A549 (cell line): ENCODE measurements around the genes TEX10 and OR13C3.

DNA sequence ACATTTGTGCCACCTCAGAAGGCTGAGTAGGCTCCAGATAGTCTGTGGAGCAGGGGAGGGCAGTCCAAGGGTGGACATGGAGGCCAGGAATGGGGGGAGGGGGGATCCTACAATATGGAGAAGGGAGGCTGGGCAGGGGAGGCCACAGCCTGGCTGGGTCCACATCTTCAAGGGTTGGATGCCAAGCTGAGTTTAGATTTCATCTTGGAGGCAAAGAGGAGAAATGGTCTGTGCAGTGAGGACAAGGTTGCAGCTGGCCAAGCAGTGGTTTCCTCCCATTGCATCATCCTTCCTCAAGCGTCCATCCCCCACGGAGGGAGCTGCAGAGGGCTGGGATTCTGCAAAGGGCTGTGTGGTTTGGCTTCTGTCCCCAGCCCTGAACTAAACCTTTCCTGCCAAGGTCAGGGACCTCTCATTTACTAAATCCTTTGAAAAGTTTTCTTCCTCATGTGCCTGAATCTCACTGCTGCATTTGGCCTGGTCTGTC is 60.2 kb downstream of the GALNT12 start:
- PRO-cap = no peak
CAGE:
- cytosol, long polyA plus RNA = no peak
- long polyA plus RNA = no peak
- nucleus, long polyA plus RNA = no peak

DNA sequence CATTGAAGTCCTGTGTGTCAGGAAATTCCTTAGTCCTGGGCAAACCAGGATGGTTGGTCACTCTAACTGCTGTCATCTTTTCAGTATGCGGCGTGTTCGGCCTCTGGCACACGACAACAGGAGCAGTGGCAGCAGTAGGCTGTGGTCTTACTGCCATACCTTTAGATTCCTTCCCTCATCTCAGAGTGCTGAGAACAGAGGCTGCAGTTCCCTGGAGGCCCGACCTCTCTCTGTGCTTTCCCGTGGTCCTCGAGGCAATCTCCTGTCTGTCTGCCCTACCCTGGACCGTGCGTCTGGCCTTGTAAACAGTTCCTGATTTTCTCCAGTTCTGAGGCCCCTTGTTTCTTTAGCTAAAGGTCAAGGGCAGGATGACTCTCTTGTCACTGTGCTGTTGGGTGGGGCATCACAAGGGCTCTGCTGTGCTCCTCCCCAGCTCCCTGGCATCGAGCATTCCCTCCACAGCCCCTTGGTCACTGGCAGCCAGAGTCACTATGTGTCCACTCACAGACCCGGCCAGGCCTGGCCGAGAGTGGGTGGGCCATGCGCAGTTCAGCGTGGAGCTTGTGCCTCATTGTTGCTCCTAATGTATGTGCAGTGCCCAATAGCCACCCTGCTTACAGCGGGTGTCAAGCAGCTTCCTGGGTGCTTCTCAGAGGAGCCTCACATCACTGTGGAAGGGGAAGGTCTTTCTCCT is 18.5 kb upstream of the COL15A1 start:
- PRO-cap = no peak
CAGE:
- cytosol, long polyA plus RNA = no peak
- long polyA plus RNA = no peak
- nucleus, long polyA plus RNA = no peak

DNA sequence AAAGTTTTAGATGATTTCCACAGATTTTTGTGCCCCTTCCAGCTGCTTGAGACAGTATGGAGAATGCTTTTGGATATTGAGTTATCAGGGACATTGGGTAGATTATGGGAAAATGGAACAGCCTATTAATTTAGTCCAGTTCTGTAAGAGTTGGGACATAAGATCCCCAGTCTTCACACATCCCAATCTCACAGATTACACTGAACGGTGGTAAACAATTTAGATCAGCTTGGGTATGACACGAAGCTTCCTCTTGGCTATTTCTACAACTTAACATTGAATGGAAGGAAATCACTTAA is 3.6 kb upstream of the COL15A1 start:
- PRO-cap = no peak
CAGE:
- cytosol, long polyA plus RNA = no peak
- long polyA plus RNA = no peak
- nucleus, long polyA plus RNA = no peak

- PRO-cap = no peak
CAGE:
- cytosol, long polyA plus RNA = no peak
- long polyA plus RNA = no peak
- nucleus, long polyA plus RNA = no peak
Measured at GRCh38 chr9:98973453-98974093, 29.9 kb downstream of the COL15A1 start.

DNA sequence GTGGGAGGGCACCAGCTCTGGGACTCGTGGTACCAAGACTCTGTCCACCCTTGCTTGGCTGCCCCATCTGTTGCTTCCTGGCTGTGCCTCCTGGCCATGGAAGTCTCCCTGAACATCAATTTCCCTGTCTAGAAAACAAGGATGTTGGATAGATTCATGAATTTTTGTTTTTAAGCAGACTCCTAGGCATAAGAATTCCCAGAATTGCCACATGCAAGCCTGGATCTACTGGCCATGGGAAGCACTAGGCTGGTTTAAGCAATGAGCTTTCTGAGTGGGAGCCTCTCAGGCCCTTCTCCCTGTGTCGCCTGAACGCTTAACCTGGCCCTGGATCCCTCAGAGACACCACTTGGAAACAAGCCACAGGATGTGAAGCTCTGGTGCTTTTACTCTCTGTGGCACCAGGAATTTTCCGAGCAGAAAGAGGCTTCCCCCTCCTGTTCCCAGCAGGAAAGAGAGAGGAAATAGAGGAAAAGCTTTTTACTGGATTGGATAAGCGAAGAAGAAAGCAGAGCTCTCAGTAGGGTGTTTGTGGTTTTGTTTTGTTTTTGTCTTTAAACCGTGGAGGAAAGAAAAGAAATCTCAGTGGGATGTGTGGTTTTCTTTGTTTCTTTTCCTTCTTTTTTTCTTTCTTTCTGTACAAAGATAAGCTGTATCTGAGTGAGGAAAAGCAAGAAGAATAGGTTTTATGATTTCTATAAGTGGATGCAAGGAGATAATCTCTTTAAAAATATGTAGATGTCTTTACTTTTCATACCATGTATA is 34.5 kb downstream of the COL15A1 start:
- PRO-cap = no peak
CAGE:
- cytosol, long polyA plus RNA = no peak
- long polyA plus RNA = no peak
- nucleus, long polyA plus RNA = no peak

DNA sequence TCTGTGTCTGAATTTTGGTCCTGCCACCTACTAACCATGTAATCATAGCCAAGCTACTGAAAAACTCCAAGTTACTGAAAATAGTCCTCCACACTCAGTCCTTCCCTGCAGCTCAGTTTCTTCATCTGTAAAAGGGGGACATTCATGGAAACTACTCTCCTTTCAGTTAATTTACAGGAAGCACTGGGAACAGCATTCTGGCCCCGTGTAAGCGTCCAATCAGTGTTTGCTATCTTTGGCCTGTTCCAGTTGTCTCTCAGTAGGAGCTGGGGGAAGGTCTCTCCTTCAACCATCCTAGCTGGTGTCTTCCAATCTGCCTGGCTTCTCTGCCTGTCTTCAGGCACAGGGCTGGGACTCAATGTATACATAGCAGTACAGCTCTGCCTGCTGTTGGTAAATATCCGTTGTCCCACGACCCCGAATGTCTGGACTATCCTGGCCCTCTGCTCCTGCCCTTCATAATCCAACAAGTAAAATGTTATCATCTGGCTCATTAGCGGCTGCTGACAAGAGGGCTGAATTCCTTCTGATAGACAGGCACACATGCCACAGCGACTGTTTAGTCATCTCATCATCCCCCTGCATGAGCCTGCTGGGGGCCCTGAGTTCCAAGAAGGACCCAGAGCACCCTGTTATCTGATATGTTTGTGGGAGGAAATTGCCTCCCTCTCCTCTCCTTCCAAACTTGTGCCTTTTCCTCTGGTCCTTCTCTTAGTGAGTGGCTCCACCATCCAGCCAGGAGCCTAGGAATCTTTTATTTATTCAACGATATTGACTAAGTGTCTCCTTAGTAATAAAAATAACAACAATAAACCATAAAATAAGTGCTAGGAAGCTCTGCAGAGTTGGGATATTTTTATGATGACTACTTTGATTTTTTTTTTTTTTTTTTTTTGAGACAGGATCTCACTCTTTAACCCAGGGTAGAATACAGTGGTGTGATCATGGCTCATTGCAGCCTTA is 29.6 kb upstream of the TGFBR1 start:
- PRO-cap = no peak
CAGE:
- cytosol, long polyA plus RNA = no peak
- long polyA plus RNA = no peak
- nucleus, long polyA plus RNA = no peak

DNA sequence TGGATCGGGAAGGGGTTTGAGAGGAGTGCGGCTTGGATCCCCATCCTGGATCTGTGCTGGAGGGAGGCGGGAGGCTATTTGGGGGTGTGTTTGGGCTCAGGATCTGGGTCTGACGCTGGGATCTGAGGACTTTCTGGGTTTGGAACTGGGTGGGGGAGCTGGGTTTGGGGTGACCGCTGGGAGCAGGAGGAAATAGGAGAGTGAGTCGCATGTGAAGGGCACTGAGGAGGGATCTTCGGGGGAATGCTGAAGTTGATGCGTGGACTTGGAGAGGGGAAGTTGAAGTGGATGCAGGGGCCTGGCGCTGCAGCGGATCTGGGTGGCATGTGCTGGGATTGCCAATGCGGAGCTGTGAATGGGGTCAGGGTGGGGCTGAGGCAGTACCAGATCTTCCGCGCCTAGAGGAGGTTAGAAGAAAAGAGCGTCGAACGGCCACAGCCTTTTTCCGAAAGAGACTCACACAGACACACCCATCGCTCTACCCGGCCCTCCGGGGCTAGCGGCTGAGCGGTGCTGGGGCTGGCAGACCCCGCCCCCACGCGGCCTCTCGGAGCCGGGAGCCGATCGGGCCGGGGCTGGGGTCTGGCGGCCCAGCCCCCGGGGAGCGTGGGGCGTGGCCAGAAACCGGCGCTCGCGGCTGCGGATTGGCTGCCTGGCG is 464 bp upstream of the TGFBR1 start:
- PRO-cap = bidirectional peak, plus-strand start outside the sequence, minus-strand start at position 498 of the sequence
CAGE:
- cytosol, long polyA plus RNA = no peak
- long polyA plus RNA = no peak
- nucleus, long polyA plus RNA = no peak

- PRO-cap = no peak
CAGE:
- cytosol, long polyA plus RNA = no peak
- long polyA plus RNA = no peak
- nucleus, long polyA plus RNA = no peak
Measured at GRCh38 chr9:99239279-99240079, 17.4 kb downstream of the SEC61B start.

GRCh38 chr9:99821175-99821408 is 593 bp upstream of the NR4A3 start:
- PRO-cap = no peak
CAGE:
- cytosol, long polyA plus RNA = no peak
- long polyA plus RNA = no peak
- nucleus, long polyA plus RNA = no peak

- PRO-cap = no peak
CAGE:
- cytosol, long polyA plus RNA = no peak
- long polyA plus RNA = no peak
- nucleus, long polyA plus RNA = no peak
Measured at GRCh38 chr9:99823381-99823653, 1.6 kb downstream of the NR4A3 start.

DNA sequence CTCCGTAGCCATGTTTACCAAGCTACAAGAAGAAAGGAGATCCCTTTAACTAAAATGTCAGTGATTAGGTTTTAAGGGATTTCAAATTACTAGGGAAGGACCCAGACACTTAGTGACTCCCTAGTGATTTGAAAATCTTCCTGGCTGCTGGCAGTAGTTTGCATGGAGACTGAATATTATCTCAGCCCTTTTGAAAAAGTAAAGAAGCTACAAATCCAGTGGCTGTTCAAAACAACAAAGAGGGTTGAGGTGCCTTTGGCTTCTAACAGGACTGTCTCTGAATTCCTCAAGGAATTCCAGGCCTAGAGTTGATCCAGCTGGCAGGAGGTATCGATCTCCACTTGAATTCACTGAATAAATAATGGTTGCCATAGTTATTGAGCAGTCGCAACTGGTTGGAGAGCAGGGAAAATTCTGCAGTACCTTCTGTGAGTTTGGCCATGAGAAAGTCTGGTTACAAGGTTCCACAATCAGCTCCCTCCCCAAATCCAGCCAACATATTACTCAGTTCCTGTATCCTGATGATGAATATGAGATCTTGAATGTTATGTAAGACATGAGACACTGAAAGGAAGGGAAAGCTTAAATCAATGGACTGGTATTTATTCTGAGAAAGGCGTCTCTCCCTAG is 37.7 kb downstream of the NR4A3 start:
- PRO-cap = no peak
CAGE:
- cytosol, long polyA plus RNA = no peak
- long polyA plus RNA = no peak
- nucleus, long polyA plus RNA = no peak

DNA sequence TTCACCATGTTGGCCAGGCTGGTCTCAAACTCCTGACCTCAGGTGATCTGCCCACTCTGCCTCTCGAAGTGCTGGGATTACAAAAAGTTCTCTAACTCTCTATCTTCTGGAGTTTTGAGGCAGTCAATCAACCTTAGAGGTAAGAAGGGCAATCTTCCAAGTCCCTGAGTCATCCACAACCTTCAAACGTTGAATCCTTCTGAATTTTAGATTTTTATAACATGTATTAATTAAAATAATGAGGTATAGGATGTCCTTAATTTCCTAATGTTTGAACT is 26.1 kb downstream of the ERP44 start:
- PRO-cap = no peak
CAGE:
- cytosol, long polyA plus RNA = no peak
- long polyA plus RNA = no peak
- nucleus, long polyA plus RNA = no peak

- PRO-cap = no peak
CAGE:
- cytosol, long polyA plus RNA = no peak
- long polyA plus RNA = no peak
- nucleus, long polyA plus RNA = start-site peak on the plus strand at chr9:100142918-100142950, 19 and 26 reads in 2 replicates
Measured at GRCh38 chr9:100142308-100143132, 43.5 kb downstream of the INVS start.

GRCh38 chr9:100352743-100353225 is at the start of gene TEX10:
TEX10 (minus strand) TSS chr9:100352942.
- PRO-cap = bidirectional peak, plus-strand start at chr9:100353071, minus-strand start at chr9:100352939
CAGE:
- cytosol, long polyA plus RNA = start-site peak on the minus strand at chr9:100352917-100352932, 71 and 35 reads in 2 replicates
- long polyA plus RNA = start-site peak on the minus strand at chr9:100352853-100352910, 65 and 44 reads in 2 replicates
- nucleus, long polyA plus RNA = start-site peak on the minus strand at chr9:100352915-100352962, 227 and 20 reads in 2 replicates

DNA sequence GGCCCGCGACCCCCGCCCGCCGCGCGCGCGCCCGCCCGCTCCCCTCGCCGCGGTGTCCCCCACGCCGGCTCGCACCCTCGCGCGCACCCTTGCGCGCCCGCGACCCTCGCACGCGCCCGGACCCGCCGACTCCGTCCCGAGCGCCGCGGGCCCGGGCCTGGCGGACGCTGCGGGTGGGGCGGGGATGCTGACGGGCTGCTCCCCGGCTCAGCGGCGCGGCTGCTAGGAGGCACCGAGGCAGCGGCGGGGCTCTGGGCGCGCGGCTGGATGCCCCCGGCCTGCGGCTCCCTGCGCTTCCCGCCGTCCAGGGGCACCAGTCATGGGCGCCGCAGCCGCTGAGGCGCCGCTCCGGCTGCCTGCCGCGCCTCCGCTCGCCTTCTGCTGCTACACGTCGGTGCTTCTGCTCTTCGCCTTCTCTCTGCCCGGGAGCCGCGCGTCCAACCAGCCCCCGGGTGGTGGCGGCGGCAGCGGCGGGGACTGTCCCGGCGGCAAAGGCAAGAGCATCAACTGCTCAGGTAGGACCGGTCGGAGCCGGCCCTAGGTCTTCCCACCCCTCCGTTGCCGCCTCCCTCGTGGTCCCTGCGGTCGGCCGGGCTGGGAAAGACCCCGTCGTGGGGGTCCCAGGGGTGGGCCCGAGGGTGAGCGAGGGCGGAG is 404 bp downstream of the TMEFF1 start:
- PRO-cap = no peak
CAGE:
- cytosol, long polyA plus RNA = no peak
- long polyA plus RNA = no peak
- nucleus, long polyA plus RNA = no peak

DNA sequence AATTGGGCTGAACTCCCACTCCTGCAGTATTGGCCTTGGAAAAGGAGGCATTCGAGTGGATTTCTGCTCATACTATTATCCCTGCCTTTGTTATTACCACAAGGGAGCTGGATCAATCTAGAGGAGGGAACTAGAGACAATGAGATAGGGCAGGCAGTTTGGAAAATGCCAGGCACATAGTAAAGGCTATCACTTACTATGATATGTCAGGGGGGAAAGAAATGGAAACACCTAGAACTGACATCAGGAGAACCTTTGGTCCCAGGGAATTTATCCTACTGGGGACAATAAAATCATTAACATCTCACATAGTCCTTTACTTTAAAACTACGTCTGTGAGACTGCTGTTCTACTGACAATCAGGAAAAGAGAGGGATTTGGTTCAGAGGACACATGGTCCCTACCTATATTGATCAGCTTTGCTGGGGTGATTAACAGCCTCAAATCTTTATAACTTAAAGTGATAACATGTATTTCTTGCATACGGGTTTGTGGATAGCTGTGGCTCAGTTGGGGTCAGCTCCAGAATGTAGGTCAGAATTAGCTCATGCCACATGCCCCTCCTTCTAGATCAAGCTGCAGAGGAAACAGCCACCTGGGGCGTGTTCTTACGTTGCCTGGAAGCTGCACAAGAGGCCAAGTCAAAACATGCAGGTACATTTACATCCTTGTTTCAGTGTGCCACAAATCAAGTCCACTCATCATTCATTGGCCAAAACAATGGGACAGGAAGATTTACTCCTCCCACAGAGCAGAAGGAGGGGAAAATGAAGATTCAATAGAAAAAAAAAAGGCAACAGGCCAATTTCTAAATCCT is 7.5 kb downstream of the PGAP4 start:
- PRO-cap = no peak
CAGE:
- cytosol, long polyA plus RNA = no peak
- long polyA plus RNA = no peak
- nucleus, long polyA plus RNA = no peak

DNA sequence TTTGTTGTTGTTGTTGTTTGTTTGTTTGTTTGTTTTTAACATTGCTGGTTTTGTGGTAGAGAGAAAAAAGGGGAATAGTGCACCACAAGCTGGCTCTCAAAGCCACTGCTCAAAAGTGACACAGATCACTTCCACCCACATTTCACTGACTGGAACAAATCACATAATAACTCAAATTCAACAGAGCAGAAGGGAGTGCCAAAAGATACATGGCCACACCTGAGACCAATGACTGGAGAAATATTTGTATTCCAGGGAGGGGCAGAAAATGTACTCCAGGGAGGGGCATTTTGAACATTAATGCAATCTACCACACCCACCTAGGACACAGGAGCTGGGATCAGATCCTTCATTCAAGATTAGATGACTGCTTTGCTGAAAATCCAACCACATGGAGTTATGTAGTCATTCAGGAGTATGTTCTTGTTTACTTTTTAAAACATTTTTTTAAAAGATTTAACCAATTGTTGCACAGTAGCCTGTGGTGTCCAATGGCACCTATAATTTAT is 6.6 kb downstream of the PGAP4 start:
- PRO-cap = no peak
CAGE:
- cytosol, long polyA plus RNA = no peak
- long polyA plus RNA = no peak
- nucleus, long polyA plus RNA = no peak

- PRO-cap = no peak
CAGE:
- cytosol, long polyA plus RNA = no peak
- long polyA plus RNA = no peak
- nucleus, long polyA plus RNA = no peak
Measured at GRCh38 chr9:103188948-103189184, 193.7 kb downstream of the CYLC2 start.

GRCh38 chr9:104536607-104537233 is at the start of gene OR13C3:
OR13C3 (minus strand) TSS chr9:104536856.
- PRO-cap = no peak
CAGE:
- cytosol, long polyA plus RNA = no peak
- long polyA plus RNA = no peak
- nucleus, long polyA plus RNA = no peak

DNA sequence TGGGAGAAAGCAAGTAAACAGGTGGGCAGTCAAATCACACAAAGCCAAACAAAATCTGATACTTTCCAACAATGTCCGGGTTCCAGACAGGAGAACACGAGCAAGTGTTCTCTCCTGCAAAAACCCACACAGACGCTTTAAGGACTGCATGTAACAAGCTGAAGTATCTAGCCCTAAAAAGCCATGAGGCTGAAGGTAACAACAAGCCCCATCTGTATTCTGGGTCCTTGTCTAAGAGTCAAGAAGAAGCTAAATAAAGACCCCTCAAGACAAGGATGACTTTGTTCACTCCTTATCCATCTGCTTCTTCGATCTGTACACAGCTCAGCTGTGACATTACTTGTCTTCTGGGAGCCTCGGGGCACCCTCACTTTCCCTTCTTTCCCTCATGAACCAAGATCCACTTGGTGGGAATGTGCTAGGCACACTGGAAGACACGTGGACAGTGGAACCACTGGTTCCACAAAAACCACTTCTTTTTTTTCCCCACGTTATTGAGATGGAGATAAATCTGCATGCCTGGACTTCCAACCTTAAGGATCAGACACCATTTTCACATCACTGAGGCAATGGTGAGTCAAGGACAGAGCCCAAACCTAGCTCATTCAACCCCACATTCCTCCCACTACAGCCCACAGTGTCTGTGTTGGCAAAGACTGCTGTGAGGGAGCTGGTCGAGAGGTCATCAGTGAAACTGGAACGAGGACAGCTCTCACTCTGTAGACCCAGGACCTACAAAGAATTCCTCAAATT is 75.0 kb downstream of the ABCA1 start:
- PRO-cap = no peak
CAGE:
- cytosol, long polyA plus RNA = no peak
- long polyA plus RNA = no peak
- nucleus, long polyA plus RNA = no peak